H7 (cell line): ENCODE data around the gene RGCC.

DNA sequence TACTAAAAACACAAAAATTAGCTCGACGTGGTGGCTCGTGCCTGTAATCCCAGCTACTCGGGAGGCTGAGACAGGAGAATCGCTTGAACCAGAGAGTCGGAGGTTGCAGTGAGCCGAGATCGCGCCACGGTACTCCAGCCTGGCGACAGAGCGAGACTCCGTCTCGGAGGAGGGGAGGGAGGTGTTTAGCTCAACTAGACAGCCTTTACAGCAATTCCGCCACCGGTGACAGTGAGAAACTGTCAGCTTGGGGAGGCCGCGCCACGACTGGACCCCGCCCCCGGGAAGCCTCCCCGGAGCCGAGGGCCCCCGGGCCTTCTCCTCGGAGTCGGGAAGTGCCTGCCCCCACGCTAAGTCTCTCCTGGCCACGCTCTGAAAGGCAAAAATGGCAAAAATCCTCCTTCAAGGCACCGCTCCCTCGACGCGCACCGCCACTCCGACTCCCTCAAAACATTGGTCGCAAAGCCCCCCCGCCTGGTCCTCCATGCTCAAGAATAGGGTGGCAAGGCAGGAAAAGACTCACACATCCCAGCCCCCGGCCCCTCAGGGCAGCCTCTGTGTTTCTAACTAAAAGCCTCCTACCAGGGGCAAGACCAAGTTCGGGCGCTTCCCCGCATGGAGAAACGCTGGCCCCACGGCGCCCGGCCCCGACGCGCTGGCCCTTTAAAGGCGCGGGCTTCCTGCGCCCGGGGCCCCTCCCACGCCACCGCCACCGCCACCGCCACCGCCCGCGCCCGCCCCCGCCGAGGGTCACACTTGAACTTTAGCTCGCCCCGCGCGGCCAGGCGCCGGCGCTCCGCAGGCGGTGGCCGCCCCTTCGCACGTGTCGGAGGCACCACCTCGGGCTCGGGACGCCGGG, 2.1 kb downstream of the FOXO1 start:
- RAMPAGE, long total RNA, result no peak

DNA sequence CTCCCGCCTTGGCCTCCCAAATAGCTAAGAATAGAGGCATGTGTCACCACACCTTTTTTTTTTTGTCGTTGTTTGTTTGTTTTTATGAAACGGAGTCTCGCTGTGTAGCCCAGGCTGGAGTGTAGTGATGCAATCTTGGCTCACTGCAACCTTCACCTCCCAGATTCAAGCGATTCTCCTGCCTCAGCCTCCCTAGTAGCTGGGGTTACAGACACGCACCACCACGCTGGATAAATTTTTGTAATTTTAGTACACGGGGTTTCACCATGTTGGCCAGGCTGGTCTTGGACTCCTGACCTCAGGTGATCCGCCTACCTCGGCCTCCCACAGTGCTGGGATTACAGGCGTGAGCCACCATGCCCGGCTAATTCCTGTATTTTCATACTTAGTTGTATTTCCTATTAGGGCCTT, 714 bp upstream of the SLC25A15 start:
- RAMPAGE, long total RNA, result no peak

GRCh38 chr13:40944994-40945909, 73.9 kb downstream of the ELF1 start:
- RAMPAGE, long total RNA, result no peak

DNA sequence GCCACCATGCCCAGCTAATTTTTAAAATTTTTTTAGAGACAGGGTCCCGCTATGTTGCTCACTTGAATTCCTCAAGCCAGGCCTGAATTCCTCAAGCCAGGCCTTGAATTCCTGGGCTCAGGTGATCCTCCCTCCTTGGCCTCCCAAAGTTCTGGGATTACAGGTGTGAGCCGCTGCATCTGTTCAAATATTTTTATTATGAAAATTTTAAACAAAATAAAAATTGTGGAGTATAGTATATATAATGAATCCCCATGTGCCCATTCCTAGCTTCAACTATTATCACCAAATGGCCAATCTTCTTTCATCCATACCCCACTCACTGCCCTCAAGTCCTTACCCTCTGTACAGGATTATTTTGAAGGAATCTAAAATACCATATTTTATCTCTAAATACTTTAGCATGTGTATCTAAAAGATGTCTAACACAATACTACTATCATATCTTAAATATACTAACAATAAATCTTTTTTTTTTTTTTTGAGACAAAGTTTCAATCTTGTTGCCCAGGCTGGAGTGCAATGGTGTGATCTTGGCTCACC, 66.5 kb downstream of the ELF1 start:
- RAMPAGE, long total RNA, result no peak

DNA sequence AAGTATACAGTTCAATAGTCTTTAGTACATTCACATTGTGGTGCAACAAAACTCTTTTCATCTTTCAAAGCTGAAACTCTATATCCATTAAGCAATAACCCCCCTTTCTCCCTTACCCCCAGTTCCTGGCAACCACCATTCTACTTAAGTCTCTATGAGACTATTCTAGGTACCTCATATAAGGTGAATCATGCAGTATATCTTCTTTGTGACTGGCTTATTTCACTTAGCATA, 11.3 kb upstream of the WBP4 start:
- RAMPAGE, long total RNA, result no peak

- RAMPAGE, long total RNA, result no peak
These were observed at the start of gene RGCC for GRCh38 chr13:41456946-41457695. Gene RGCC (plus strand): TSS chr13:41457550.

DNA sequence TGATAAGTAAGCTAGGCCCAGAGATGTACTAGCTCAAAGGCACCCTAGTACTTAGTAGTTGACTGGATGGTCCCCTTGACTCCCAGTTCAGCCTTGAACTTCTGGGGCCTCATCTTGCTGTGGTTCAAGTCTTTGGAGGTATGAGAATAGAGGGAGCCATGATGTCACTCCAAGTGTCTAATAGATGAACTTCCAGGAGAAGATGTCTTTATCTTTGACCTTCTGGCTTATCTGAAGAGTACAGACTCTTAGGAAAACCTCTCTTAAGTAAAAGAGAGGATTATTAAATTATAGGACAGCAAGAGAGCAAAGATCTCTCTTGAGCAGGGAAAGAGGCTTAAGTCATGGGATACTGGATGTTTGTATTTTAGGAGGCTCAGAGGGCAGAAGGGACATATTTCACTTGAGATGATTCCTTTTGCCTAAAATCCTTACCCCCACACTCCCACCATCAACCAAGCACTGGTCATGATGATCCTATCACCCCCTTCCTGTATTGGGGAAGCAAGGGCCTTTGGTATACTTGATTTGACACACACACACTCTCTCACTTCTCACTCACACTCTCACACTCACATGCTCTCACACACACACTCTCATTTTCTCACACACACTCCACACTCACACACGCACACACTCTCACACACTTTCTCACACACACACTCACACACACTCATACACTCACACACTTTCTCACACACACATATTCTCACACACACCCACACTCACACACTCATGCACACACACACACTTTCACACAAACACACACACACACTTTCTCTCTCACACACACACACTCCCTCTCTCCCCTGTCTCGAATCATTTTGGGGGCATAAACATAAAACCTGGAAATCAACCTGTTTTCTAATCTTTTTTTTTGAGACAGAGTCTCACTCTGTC, 8.4 kb downstream of the RGCC start:
- RAMPAGE, long total RNA, result no peak

DNA sequence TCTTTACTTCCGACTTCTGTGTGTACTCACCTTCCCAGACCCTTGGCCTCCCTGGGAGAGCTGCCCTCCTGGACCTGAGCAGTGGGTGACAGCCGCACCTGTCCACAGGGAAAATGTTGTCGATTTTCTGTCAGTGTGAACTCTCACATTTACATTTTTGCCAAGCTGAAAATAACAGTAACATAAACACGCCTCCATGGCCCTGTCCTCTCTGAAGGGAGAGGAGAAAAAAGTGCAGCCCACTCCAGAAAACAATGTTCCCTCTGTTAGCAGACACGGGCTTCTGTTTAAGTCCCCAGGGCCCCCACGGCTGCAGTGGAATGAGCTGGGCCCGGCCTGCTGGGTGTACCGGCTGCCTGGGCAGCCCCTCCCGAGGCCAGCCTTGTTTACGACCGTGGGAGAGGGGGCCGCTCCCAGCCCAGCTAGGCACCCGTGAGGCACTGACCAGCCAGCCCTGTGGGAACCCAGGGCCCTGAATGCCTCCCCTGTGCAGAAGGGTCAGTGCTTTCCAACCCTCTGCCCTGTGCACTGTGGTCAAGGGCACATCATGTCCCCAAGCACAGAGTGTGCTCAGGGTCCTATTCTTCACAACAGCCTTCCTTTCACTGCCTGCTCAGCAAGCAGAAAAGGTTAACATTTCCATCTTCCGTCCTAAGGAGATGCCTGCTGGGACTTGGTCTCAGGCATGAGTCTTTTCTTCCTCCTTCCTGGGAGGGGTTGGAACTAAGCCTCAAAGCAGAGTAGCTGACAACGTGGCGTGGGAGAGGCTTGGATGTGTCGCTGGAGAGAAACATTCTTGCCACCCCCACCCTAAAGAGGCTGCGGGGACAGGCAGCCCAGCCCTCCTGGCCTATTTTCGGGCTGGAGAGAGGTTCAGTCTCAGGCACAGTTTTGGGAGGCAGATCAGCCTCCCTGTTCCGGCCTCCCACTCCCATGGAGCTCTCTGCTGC, 90.0 kb downstream of the RGCC start:
- RAMPAGE, long total RNA, result no peak

GRCh38 chr13:41567649-41568594, 110.6 kb downstream of the RGCC start:
- RAMPAGE, long total RNA, result no peak

DNA sequence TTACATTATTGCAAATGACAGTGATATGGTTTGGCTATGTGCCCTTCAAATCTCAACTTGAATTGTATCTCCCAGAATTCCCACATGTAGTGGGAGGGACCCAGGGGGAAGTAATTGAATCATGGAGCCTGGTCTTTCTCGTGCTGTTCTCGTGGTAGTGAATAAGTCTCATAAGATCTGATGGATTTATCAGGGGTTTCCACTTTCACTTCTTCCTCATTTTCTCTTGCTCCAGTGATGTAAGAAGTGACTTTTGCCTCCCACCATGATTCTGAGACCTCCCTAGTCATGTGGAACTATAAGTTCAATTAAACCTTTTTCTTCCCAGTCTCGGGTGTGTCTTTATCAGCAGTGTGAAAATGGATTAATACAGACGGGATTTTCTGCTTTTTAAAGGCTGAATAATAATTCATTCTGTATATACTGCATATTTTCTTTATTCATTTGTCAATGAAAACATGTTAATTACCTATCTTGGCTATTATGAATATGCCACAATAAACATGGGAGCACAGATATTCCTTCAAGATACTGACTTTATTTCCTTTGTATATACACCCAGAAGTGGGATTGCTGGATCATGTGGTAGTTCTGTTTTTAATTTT, 109.4 kb downstream of the VWA8 start:
- RAMPAGE, long total RNA, result no peak

- RAMPAGE, long total RNA, result no peak
These were observed 75.5 kb downstream of the VWA8 start for GRCh38 chr13:41885275-41886037.

DNA sequence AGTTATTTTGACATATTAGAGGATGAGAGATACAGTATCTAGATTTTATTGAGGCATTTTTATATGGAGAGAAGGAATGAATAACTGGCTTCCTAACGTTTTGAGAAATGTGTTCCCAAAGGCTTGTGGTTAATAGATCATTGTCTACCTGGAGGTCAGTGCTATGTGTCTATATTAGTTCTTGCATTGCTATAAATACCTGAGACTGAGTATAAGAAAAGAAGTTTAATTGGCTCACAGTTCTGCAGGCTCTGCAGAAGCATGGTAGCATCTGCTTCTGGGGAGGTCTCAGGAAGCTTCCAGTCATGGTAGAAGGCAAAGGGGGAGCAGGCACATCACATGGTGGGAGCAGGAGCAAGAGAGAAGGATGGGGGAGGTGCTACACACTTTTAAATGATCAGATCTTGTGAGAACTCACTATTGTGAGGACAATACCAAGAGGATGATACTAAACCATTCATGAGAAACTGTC, 53.3 kb downstream of the AKAP11 start:
- RAMPAGE, long total RNA, result no peak

DNA sequence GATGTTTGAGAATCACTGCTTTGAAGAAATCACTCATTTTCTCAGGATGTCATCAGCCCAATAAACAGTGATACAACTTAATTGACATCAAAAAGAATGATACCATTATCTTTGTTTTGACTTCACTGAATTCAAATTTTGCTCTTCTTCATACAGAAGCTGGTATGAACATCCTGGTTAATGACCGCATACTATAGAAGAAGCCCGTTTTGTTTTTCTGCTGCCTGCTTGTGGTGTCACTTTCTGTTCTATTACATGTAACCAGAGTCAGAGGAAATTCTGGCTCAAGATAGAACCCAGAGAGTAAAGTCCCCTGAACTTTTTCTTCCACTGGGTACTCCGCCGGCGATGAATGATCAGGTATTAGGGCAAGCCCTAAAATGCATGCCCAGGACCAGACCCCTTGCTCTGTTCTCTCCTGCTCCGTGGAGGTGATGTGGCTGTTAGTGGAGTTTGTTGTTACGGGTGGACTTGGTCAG, 134.4 kb downstream of the AKAP11 start:
- RAMPAGE, long total RNA, result no peak

GRCh38 chr13:42819525-42820094, 38.2 kb downstream of the FAM216B start:
- RAMPAGE, long total RNA, result no peak

GRCh38 chr13:44021606-44021865, 139.5 kb downstream of the SMIM2 start:
- RAMPAGE, long total RNA, result no peak

DNA sequence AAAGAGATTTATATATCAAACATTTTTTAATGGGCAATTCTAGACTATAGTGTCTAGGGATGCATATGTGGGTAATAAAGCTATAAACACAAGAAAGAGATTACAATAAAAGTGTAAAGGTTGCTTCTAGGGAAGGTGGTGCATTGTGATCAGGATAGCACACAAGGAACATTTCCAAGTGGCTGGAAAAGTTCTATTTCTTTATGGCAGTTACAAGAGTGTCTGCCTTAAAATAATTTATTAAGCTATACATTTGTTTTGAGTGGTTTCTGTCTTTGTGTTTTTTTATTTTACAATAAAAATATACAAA, 59.7 kb downstream of the SMIM2 start:
- RAMPAGE, long total RNA, result no peak

DNA sequence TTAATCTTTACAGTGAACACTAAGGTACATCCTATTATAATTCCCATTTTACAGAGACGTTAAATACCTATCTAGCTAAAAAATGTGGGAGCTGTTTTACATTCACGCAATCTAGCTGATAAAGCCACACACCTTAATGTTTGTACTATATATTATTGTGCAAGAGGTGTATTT, 18.2 kb downstream of the SMIM2 start:
- RAMPAGE, long total RNA, result no peak

DNA sequence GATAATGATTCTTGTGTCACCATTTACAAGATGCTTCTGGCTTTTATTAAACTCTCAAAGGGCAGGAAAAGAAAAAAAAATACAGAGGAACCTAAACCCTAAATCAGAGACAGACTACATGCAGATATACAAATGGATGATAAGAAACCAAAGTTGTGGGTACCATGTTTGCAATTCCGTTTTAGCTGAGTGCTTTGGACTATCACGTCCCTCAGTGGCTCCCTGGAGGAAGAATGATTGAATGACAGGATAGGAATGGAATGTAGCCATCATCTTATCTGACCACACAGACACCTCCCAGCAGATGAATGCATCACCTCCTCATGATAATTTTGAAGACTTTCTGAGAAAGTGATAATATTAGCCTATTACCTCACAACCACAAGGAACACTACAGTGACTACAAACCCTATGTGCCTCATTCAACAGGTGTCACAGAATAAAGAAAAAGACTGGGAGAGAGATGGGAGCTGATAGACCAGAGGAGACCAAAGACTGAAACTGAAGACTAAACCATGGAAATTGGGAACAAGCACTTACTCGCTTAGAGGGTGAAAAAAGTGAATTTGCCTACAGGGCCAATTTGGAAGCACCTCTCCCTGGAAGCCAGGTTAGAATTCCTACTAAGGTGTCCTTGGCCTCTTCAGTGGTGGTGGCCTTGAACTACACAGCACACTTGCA, 17.8 kb downstream of the SMIM2 start:
- RAMPAGE, long total RNA, result no peak

DNA sequence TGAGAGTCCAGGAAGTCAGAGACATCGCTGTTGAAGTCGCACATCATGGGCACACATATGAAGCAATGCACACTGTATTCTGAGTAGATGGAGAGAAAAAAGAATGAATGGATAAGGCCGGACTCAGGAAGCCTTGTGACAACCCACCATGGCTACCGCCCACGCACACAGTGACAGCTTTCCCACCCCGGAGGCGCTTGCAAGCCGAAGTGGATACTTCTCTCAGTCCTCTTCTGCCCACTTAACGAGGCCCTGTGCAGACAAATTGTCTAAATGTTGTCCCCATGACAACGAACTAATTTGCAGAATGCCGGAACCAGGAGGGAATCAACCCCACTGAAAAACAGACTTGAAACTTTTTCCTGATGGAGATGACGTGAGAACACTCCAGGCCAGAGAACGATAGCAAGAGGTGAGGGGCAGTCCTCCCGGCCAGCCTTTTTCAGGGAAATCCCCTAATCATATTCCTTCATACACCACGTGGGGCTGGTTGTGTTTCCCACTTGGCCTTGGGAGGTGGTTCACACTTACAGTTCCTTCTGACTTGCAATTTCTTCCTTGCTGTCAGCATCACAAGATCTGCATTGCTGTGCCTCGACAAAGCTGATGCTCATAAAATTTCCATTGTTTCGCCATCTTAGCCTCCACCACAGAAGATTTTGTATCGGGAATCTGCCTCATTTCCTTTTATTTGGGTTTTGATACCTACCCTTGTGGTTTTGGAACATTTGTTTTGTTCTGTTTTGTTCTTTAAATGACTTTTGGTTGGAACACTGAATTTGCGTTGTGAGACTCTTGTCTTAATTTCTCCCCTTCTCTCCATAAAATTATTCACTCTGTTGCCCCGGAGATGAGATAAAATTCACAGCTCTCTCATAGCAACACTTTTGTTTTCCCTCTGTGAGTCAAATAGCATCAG, 103.1 kb upstream of the SMIM2 start:
- RAMPAGE, long total RNA, result no peak

- RAMPAGE, long total RNA, result no peak
These were observed 98.8 kb upstream of the SERP2 start for GRCh38 chr13:44274756-44275362.